Frontal cortex (tissue), 2 donors: Measurements from ENCODE around the genes TRAFD1 and OAS1.

DNA sequence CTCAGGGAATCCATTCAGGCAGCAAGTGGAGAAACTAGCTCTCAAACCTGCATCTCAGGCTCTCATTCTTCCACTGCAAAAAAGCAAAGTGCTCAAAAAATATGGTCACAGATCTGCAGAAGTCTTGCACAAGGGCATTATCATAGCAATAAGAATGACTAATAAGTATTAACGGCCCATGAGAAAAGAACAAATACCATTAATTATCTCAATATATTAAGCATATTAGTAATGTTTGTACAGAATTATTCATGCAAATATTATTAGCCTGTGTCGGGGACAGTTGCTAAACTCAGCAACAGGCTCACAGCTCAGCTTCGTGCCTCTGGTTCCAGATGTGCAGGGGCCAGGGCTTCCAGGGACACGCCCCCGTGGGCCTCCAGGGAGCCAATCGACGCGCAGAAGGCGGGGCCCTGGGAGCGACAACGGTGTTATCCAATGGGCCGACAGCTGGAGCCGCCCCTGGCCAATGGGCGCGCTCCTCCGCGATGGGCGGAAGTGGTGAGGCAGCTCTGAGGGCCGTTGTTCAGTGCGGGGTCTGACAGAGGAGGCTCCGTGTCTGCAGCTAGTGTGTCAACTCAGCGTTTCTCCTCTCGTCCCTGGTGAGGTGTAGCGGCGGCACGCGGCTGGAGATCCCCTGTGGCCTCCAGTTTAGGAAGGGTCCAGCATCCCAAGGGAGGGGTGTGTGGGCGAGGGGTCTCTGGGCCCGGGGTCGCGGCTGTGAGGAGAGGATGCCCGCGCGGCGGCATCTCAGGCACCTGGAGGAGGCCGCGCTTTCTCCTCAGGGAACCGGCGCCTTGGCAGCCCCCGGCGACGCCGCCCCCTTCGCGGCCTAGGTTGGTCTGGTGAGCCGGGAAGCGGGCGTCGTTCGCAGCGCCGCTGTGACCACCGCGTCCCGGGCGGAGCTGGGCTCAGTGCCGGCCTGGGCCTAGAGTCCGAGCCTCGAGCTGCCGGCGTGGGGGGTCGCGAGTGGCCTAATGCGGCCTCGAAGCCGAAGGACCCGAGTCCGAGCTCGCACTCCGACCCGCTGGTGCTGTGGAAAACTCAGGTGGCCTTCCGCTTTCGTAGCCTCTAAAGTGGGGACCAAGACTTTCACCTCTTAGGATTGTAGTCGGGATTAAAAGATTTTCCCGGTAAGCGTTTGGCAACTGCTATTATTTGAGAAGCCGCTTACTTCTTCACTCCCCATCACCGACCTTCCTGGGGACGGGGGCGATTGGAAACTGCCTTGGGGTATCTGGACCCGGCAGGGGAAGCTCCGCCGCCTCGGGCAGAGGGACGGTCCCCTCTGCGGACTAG is at the start of gene TRAFD1:
Gene TRAFD1 (plus strand): TSS at position 544 of the 1,299 bp plus-strand sequence.
- RAMPAGE, long total RNA: start-site peak on the plus strand centred at position 518 of the sequence, 55 bp wide, 1,410 and 107 reads in 2 replicates

GRCh38 chr12:112158793-112159092 is 33.4 kb downstream of the TRAFD1 start:
- RAMPAGE, long total RNA: no peak

GRCh38 chr12:112418468-112418700 is 363 bp upstream of the PTPN11 start:
- RAMPAGE, long total RNA: no peak

DNA sequence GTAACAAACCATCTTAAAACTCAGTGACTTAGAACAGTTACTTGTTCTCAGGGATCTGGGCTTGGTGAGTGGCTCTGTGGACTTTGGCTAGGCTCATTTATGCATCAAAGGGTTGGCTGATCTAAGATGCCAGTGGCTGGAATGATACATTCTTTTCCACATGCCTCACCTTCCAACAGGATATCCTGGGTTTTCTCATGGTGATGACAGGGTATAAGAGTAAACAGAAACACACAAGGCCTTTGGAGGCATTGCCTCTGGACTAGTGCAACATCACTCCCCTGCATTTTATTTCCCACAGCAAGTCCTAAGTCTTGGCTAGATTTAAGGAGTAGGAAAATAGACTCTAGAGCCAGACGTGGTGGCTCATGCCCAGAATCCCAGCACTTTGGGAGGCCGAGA is 47.8 kb downstream of the RPH3A start:
- RAMPAGE, long total RNA: no peak

GRCh38 chr12:112906586-112907378 is at the start of gene OAS1:
OAS1 (plus strand) TSS chr12:112906962.
- RAMPAGE, long total RNA: no peak

GRCh38 chr12:113136090-113136577 is 573 bp upstream of the RASAL1 start:
- RAMPAGE, long total RNA: no peak

GRCh38 chr12:113161193-113162198 is 12.0 kb downstream of the CFAP73 start:
- RAMPAGE, long total RNA: no peak

GRCh38 chr12:113226514-113227673 is 5.6 kb downstream of the TPCN1 start:
- RAMPAGE, long total RNA: no peak

GRCh38 chr12:113232287-113232849 is 11.1 kb downstream of the TPCN1 start:
- RAMPAGE, long total RNA: no peak

GRCh38 chr12:113259256-113260592 is 38.5 kb downstream of the TPCN1 start:
- RAMPAGE, long total RNA: no peak

- RAMPAGE, long total RNA: no peak
These were observed 8.7 kb upstream of the SDSL start for GRCh38 chr12:113413424-113413973.

DNA sequence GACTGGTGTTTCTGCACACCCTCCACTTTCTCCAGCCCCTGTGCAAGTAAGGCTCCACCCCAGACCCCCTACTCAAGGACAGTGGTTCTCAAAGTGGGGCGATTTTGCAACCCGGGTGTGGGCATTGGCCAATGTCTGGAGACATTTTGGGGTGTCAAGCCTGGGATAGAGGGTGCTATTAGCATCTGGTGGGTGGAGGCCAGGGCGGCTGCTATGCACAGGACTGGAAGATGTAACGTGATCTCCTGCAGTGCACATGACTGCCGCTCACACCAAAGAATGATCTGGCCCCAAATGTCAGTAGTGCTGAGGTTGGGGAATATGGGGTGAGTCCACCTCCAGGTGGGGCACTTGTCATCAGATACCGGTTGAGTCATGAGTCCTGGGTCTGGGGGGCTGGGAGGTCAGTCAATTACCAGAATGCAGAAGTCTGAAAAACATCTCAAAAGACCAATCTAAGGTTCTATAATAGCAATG is 6.2 kb upstream of the SDSL start:
- RAMPAGE, long total RNA: no peak

- RAMPAGE, long total RNA: no peak
These were observed 3.7 kb downstream of the LHX5 start for GRCh38 chr12:113467821-113468435.

DNA sequence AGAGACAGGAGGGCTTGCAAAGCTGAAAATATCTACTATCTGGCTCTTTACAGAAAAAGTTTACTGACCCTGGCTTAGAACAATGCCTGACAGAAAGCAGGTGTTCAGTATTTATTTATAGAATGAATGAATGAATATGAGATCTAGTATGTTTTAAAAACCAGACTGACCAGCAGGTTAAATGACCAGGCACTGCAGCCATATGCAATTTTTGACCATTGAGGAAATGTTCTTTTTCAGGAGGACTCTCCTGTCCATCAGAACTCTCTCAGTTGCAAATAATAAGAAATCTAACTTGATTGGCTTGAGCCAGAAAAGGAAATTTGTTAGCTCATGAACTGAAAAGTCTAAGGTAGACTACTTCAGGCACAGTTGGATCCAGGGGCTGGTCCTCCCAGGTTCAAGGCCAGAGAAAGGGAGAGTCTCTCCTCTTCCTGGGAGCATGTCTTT is 35.5 kb upstream of the LHX5 start:
- RAMPAGE, long total RNA: no peak

GRCh38 chr12:113932644-113933586 is 33.2 kb downstream of the RBM19 start:
- RAMPAGE, long total RNA: no peak

- RAMPAGE, long total RNA: no peak
These were observed 36.8 kb downstream of the TBX5 start for GRCh38 chr12:114369136-114369483.

- RAMPAGE, long total RNA: no peak
These were observed 73.9 kb upstream of the TBX5 start for GRCh38 chr12:114479842-114480253.

DNA sequence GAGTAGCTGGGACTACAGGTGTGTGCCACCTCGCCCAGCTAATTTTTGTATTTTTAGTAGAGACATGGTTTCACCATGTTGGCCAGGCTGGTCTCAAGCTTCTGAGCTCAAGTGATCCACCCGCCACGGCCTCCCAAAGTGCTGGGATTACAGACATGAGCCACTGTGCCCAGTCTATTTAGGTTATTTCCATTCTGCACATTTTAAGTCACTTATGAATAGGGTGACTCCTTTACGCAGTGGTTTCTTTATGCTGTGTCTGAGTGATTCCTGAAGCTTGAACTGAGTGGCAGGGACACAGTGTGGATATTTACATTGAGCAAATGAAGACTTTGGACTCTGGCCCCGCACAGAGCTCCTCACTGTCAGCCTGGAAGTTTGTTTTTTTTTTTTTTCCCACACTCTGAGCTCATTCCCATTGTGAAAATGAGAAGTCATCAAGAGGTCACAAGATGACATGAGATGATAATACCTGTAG is 72.6 kb downstream of the TBX3 start:
- RAMPAGE, long total RNA: no peak

DNA sequence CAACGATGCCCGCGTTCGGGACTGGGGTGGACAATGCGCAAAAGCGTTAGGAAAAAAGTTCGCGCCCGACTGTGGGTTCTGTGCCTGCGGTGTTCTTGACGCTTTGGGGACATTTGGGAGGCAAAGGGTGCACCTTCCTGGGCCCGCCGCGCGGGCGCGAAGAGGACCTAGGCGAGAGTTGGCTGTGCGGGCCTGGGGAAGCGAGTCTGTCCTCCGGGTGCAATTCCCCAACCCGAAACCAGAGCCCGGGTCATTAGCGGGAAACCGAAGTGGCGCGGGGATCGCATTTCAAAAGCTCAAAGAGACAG is 19.1 kb downstream of the TBX3 start:
- RAMPAGE, long total RNA: no peak

DNA sequence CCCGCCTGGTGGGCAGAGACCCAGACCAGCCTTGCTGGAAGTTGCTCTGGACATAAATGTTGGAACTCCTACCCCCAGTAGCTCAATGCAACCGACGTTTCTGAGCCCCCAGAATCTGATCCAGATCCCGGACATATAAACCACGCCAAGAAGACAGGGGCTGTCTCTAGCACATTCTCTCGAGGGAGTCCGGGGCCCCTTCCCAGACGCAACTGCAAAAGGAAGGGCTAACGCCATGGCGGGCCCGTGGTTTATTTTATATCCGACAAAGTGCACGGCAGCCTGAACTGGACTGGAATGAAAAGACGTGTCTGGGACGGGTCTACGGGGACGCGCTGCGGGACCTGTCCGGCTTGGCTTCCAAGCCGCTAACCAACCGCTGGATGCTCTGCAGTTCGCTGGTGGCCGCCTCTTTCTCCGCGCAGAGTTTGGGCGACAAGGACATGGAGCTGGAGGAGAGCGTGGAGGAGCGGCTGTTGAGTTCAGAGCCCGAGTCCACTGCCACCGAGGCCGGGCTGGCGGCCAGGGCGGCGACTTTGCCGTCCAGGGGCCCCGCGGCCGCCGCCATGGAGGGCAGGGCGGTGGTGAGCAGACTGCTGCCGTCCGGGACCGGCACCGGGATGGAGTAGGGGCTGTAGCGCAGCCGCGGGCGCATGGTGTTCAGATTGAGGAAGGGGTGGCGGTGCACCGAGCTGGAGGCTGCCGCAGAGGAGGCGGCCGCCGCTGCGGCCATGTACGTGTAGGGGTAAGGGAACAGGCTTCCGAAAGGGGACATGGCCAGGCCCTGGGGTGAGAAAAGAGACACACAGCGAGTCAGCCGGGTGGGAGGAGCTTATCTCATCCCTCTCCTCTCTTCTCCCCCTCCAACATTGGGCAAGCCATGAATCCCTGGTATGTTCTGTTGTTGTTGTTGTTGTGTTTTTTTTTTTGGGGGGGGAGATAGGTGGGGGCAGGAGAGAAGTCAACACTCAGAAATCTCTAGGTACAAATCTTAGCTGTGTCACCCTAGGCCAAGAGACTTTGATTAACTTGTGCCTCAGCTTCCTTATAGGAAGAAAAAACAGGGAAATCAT is 12.1 kb downstream of the TBX3 start:
- RAMPAGE, long total RNA: no peak